Occipital lobe (tissue), 2 donors: ENCODE measurements around a stretch of chr17.

DNA sequence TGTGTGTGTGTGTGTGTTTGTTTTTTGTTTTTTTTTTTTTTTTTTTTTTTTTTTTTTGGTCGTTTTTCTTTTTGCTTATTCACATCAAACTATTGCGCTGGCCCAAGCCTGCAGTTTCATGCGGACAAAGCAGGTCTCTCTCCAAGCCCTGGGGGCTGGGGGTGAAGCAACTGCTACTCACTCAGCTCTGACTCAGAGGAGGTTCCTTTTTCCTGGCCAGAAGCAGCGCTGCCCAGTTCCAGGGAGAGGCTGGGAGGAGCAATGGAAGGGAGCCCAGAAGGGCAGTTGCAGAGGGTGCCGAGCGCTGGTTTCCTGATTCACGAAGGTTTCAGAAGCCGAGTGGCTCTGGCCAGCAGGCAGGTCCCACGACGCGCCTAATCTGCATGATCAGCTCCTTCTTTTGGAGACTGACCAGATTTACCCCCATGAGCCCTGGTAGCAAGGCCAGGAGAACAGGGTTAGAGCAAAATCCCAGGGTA lies 144.8 kb upstream of the SOX9 start:
- RAMPAGE, long total RNA: no peak

- RAMPAGE, long total RNA: no peak
These were observed 90.6 kb upstream of the SOX9 start for GRCh38 chr17:72029838-72031004.

GRCh38 chr17:72118067-72118818 lies 2.6 kb upstream of the SOX9 start:
- RAMPAGE, long total RNA: no peak

- RAMPAGE, long total RNA: no peak
These were observed 5.7 kb downstream of the SOX9 start for GRCh38 chr17:72126382-72127150.

DNA sequence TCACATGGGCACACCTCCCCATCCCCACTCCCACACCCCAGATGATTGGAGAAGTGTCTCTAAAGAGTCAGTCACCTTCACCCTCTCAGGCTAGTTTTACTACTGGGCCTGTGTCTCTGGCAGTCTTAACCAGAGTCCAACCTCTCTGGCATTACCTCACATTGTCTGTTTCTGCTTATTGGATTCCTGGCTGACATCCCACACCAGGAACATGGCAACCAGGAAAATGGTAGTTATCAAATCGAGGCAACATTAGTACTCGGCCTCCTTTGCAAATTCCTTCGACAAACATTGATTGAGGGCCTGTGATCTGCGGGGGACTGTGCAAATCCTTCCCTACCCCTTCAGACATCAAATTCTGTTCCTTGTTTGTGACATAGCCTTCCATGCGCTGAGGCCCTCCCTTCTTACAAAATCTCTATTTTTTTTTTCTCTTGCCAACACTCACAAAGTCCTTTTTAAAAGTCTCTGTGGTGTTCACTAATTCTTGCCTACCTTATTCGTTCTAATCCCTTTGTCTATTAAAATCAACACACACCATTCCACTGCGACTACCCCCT lies 6.4 kb downstream of the SOX9 start:
- RAMPAGE, long total RNA: no peak

- RAMPAGE, long total RNA: no peak
These were observed 71.4 kb downstream of the SOX9 start for GRCh38 chr17:72192258-72192595.

DNA sequence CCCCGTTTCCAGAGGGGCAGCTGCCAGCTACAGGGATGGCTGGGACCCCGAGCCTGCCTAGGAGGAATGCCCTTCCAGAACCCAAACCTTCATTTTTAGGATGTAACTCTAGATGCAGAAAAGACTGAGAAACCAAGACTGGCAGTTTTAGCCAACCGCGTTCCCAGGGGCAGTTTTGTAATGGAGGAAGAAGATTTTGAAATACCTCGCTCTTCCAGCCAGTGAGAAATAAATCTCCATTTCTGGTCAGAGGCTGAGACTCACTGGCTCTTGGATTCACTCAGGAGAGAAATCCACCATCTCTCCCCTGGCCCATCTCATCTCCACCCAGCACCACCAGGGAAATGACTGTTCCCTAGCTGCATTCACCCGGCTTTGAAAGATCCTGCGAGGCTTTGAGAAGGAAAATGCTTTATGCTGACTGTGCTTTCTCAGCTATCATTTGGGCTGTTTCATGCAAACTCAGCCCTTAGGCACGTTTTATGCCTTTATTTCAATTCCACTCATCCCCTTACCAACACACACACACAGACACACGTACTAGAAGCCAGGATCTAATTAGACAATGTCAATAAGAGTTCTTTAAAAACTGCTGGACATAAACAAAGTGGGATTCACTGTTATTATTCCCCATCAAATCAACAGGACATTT lies 185.3 kb downstream of the SOX9 start:
- RAMPAGE, long total RNA: no peak

GRCh38 chr17:72452357-72452809 lies 331.6 kb downstream of the SOX9 start:
- RAMPAGE, long total RNA: no peak

DNA sequence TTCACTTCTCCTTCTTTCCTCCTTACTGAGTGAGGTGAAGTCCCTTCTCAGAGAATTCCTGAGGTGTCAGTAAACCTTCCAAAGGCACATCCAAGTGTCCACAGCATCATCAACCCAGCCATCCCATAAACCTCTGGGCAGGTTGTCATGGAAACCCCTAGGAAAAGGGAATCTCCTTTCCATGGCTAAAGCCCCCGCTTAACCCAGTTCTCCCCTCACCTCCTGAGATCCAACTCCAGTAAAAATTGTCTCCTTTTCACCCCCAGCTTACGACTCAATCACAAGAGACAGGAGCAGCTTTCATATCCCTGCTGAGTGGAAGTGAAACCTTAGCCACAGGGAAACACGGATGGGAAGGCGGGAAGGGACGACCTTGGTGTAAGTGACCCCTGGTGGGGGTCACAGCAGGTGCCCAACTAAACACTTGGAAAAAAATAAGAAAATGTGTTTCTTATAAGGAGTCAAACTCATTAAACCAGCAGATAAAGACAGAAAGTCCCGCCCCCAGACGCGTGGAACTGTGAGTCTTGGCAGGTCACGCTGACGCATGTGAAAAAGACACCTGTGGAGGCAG lies 432.0 kb downstream of the SOX9 start:
- RAMPAGE, long total RNA: no peak

DNA sequence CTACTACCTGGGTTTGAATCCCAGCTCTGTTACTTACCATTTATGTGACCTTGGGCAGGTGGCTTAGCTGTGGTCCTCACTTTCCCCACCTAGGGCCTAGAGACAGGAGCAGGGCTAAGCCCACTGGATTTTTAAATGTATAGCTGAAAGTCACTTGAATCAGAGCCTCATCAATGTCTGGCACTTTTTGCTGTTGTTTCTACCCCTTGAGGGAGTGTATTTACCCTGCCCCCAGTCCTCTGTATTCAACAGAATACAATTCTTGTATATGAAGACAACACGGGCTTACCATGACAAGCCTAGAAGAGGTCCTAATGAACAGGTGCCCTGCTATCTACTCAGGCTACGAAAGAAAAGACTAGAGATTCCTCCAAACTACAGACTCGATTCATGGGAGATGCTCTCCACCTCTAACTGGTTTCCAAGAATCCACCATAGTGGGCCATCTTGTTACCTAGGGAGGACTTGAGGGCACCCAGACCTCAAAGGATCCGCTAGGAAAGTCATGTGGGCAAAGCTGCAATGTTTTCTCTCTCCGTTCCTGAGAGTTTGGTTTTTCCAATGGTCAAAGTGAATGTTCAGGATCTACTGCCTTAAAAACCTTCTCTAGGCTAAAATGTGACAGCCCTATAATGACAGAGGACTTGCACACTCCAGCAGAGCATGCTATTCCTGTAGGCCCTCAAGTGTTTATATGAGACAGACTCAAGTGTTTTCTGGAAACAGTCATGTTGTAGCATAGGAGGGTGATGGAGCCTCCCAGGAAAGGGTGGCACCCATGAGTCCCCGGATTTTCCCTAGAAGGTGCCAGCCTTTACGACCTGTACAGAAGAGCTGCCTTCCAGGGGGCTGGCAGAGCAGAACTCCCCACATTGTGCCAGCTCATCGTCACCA lies 437.4 kb downstream of the SOX9 start:
- RAMPAGE, long total RNA: no peak

DNA sequence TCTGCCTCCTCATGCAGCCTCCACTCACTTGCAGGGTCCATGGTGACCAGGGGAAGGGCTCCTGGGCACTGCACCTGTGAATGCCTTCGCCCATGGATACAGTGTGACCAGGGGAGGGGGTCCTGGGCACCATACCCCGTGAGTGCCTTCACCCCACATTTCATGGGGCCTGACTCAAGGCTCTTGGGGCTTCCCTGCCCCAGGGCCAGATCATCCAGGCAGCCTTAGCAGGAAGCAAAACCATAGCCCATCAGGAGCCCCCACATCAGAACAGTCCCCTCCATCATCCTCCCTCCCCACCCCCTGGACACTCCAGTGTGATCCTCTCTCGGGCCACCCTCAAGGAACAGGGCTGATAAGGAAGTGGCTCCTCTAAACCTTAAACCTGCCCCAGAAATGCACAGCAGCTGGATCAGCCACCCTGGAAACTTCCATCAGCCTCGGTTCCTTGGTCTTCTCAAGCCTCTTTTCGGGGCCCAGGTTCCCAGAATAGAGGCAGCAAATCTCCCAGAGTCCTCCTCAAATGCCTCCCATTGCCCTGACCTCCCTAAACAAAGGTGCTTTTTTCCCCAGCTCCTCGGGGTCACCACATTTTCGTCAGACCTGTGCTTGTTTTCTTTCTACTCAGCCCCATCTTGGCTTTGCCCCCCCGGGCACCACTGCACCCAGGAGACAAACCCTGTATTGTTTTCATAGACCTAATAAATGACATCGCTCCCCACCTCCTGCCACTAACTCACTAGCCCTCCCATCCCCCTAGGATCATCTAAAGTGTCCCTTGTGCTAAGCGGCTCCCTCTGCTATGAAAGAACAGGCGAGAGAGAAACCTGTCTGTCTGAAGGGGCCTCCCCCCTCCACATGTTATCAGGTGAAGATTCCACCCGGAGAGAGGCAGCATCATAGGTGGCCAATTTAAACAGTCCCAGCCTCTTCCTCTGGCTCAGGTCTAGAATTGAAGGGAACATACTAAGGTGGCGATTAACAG lies 450.9 kb downstream of the SOX9 start:
- RAMPAGE, long total RNA: no peak

DNA sequence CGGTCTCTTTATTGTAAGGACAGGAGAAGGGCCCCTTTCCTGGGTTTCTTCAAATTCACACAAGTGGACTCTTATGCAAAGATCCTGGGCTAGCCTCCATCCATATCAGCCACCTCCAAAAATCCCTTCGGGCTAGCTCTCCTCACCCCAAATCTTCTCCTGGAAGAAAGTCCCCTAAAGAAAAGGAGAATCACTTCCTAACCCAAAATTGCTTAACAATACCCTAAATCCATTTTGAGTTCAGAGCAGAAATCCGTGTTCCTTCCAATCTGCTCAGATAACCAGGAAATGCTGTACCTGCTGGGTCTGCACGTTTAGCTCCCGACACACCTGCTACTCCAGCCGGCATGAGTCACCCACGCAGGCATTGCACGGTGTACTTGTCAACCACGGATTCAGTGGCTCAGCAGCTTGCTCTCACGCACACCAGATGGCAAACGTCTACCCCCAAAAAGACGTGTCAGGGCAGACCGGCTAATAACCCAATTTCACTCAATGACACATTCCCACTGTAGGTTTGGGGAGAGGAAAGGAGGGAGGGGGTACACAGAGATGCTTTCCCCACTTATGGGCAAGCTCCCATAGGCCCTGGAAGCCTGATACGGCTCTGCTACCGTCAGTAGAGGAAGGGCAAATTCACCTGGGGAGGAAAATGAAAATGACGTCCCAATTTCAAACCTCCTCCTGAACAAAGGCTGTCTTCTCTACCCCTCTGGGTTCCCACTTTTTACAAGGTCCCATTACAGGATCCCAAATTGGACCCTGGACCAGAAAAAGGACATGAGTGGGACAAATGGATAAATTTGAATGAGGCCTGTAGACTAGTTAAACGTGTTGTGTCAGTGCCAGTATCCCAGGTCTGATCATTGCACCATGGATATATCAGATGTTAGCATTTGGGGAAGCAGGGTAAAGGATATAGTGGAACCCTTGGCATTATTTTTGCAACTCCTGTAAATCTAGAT lies 468.2 kb downstream of the SOX9 start:
- RAMPAGE, long total RNA: no peak

DNA sequence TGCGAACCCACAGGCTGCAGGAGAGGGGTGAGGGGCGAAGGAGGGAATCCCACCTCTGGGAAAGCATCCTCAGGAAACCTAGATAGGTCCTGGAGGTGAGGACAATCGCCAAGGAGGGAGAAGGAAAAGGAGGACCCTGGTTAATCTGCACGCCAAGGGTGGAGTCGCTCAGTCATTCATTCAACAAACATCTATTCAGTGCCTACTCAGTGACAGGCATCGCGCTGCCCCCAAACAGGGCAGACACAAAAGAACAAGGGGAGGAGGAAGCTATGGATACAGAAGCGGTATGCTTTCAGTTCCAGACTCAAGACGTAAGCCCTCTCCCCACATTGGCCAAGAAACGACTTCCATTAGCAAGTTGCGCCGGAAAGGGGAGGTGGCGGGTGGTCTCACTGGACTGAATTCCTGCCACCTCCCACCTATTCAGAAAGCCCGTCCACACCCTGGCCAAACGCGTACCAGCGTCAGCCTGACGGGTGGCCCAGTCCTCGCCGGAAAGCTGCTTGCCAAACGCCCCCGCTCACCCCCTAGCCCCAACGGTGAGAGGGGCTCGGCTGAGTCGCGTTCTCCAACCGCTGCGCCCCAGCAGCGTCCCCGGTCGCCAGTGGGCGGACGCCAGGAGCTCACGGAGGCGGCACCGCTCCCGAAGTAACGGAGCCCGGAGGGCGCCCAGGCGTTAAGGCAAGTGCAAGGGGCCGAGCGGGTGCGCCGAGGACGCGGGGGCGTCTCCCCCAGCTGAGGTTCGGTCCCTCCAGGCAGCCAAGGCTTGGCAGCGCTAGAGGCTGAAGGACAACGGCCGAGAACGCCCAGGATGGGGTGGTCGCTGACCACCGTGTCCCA lies 470.6 kb downstream of the SOX9 start:
- RAMPAGE, long total RNA: no peak

DNA sequence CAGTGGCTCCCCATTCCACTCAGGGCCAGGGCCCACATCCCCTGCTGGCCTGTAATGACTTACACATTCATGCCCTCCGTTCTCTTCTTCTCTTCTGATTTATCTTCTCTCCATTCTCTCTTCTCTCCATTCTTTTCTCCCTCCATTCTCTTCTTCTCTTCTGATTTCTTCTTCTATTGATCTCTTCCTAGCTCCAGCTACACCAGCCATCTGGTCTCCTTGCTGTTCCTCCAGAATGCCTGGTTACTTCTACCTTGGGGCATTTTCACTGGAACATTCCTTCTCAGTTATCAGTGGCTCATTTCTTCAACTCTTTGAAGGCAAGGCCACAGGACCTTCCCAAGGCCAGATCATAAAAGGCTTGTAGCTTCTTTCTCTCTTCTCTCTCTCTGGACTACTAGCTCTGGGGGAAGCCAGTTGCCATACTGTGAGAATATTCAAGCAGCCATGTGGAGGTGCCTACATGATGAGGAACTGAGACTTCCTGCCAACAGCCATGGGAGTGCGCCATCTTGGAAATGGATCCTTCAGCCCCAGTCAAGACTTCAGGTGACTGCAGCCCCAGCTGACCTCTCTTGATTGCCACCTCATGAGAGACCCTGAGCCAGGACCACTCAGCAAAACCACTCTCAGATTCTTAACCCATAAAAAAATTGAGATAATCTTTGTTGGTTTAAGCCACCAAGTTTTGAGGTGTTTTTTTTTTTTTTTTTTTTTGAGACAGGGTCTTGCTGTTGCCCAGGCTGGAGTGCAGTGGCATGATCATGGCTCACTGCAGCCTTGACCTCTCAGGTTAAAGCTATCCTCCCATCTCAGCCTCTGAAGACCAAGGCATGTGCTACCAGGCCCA lies 427.6 kb downstream of the SLC39A11 start:
- RAMPAGE, long total RNA: no peak

DNA sequence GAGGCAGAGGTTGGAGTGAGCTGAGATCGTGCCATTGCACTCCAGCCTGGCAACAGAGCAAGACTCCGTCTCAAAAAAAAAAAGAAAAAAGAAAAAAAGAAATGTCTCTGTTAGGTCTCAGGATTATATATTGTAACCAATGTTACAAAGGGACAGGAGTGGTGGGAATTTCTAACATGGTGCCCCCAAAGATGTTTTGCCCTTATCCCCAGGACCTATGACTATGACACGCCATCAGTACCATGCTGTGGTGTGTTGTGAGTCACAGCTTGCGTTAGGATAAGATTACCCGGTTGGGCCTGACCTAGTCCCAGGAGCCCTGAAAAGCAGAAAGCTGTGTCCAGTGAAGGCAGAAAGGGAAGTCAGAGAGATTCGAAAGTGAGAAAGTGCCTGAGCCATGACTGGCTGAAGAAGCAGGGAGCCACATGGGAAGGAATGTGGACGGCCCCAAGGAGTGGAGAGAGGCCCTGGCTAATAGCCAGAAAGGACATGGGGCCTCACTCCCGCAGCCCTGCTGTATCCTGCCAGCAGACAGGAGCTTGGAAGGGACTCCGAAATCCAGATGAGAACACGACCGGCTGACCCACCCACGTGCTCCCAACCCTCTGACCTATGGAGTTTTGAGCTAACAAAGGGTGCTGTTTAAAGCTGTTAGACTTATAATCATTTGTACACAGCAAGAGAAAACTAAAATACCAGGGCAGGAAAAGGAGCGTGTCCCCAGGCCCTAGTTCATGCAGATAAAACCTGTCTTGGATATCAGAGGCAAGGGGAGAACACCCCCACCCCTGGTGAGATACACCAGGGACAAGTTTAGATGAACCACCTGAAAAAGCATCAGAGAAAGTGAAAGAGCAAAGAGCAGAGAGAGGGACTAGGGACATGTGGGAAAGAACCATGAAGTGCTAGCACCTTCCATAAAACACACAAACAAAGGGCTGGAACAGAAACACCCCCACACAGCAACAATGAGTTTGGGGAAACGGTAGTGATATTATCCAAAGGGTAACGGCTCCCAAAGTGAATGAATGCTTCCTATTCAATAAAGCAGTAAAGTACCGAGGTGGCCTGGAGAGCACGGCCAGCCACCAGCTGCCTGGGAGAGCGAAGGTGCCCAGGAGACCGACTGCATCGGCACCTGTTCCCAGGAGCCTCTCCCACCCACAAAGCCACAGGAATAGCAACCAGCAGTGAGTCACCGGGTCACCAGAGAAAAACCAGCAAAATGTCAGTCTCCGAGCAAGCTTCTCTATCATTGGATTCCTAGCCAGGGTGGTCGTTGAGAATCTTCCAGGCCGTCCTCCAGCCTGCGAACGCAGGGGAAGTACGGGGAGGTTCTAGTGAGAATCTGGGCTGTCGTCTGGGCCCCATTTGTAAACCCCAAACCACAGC lies 115.2 kb downstream of the SLC39A11 start:
- RAMPAGE, long total RNA: no peak

- RAMPAGE, long total RNA: no peak
These were observed 23.1 kb downstream of the CDC42EP4 start for GRCh38 chr17:73288334-73289491.

GRCh38 chr17:73341630-73342557 lies 30.1 kb upstream of the CDC42EP4 start:
- RAMPAGE, long total RNA: no peak

DNA sequence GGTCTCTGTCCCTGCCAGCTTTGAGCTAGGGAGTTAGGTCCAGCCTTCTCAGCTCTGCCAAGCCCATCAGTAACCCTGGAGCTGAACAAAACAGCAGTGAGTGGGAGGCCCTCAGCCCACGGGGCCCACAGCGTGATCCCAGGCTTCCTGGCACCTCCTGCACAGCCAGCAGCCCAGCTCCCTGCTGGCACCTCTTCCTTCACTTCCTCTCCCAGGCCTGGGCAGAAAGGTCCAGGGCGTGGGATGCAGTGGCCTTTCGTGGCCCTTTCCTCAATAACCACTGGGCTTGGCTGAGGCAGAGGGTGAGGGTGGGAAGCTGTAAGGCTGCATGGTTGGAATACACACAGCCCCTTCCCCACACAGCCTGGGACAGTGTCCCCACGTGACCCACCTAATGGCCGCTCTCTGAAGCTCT lies 35.6 kb upstream of the CDC42EP4 start:
- RAMPAGE, long total RNA: no peak

DNA sequence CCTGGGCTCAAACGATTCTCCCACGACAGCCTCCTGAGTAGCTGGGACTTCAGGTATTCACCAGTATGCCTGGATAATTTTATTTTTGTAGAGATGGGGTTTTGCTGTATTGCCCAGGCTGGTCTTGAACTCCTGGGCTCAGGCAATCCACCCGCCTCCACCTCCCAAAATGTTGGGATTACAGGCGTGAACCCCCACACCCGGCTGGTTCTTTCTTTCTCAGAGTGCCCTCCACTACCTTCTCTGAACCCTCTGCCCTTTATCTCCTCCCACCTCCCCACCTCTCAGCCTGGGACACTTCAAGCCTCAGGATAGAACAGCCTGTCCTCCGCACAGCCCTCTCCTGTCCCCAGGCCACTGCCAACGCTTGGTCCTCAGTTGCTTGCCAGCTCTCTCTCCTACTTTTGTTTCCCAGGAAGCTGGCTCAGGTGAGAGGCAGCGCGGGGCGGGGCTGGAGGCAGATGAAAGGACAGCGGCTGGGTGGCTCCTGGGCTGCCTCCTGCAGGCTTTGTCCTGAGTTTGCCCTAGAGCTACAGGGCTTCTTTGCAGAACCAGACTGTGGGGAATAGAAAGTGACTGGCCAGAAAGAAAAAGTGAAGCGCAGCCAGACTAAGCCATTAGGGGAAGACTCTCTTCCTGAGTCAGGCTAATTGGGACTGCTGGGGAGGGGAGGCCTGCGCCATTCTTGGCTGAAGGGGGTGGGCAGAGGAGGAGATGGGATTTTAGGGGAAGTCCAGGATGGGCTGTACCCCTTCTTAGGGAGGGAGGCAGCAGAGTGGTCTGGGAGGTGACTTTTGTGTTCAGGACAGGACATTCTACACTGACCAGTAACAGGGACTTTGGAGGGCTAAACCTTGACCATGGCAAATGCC lies 48.2 kb upstream of the CDC42EP4 start:
- RAMPAGE, long total RNA: no peak

GRCh38 chr17:73401801-73402345 lies 90.1 kb upstream of the CDC42EP4 start:
- RAMPAGE, long total RNA: no peak